ENCODE measurements around a stretch of chrX.

DNA sequence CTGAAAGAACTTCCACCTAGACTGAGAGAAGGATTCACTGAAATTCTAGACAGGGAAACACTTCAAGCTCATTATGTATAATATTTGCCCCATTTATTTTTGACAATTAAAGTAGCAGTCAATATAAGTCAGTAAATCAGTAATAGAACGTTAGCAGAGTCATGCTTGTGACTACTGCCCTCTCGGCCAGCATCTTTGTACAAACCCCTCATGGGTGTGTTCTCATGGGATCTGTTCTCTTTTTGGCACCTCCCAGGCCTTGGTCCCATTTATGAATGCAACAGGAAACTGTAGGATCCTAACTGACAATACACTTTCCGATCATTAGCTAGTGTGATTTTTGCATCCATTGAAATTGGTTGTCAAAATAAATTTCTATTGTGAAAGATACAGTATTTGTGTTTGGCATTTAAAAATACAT lies 2.9 kb downstream of the MSL3 start:
- PRO-cap, result no peak
- CAGE, long polyA plus RNA, result no peak

DNA sequence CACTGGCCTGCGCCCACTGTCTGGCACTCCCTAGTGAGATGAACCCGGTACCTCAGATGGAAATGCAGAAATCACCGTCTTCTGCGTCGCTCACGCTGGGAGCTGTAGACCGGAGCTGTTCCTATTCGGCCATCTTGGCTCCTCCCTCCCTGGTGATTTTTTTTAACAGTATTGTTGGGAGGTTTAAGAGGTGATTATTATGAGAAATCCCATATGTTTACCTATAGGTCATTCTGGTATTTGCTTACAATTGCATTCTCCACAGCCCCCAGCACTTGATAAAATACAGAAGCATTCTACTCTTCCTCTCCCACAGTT lies 183.1 kb downstream of the MSL3 start:
- PRO-cap, result no peak
- CAGE, long polyA plus RNA, result no peak

DNA sequence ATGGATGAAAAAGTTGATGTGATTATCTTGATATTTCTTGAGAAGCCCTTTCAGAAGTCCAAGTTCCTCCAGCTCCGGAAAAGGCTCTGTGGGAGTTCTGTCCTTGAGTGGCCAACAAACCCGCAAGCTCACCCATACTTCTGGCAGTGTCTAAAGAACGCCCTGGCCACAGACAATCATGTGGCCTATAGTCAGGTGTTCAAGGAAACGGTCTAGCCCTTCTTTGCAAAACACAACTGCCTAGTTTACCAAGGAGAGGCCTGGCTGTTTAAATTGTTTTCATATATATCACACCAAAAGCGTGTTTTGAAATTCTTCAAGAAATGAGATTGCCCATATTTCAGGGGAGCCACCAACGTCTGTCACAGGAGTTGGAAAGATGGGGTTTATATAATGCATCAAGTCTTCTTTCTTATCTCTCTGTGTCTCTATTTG lies 18.0 kb upstream of the TLR8 start:
- PRO-cap, result no peak
- CAGE, long polyA plus RNA, result no peak

- PRO-cap, result no peak
- CAGE, long polyA plus RNA, result no peak
These were observed 28.2 kb upstream of the TMSB4X start for GRCh38 chrX:12946671-12947120.

DNA sequence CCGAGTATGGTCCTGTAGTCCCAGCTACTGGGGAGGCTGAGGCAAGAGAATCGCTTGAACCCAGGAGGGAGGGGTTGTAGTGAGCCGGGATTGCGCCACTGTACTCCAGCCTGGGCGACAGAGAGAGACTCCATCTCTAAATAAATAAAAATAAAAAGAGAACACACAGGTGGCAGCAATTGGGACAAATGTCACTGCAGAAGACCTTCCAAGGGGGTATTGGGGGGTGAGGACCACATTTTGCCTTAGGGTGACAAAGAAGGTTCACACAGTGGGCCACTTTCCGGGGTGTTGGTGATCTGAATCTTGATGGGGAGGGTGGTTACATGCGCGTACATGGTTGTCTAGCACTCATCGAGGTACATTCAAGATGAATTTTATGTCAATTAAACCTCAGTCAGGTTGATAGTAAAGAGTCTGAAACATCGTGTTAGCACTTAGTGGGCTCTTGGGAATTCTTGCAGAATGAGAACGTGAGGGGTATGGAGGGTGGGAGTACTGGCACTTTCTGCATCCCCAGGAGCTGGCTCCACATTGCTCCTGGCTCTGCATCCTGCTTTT lies 20.5 kb upstream of the TMSB4X start:
- PRO-cap, result no peak
- CAGE, long polyA plus RNA, result no peak

DNA sequence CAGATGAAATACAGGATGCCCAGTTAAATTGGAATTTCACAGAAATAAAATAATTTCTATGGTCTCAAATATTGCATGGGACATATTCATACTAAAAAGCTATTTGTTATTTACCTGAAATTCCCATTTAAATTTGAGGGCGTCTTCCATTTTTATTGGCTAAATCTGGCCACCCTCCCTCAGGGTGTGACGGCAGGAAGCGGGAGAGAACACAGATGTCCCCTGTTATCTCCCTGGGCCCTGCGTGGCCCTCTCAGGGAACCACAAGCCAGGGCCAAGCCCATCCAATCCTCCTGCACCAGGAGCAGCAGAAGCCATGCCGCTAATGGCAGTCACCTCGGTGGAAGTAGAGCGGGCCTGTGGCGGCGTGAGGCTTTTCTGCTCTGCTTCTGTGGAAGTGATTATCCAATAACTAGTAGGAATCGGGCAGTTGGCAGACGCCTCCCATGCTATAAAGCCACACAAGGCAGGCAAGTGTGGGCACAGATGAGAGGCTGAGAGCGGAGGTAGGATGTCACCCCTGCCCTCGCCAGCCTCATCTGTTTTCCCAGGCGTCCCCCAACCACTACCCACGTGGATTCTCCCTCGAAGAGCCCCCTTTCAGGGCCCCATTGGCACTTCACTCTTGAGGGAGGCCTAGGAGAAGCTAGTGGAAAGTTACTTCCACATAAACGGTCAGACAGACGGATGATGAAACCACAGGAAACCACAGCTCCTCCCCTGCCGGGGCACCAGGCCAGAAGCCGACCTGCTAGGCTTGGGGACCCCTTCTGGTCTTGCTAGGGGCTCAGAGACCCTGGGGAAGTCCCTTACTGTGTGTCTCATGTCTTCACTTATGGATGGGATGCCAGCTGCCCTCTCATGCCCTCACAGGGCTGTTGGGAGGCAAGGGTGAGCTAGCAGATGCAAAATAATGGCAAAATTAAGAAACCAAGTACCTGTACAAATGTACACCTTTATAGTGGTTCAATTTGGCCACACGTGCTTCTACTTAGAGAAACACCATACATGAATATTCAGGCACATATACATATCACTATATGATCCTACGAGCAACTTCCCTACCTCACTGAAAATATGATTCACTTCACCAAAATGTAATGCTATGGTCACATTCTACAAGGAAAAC lies 18.8 kb upstream of the TMSB4X start:
- PRO-cap, result unidirectional peak, plus-strand start at position 483 of the sequence; bidirectional peak, plus-strand start at position 862 of the sequence, minus-strand start at position 541 of the sequence
- CAGE, long polyA plus RNA, result no peak

- PRO-cap, result no peak
- CAGE, long polyA plus RNA, result no peak
These were observed 6.6 kb upstream of the TMSB4X start for GRCh38 chrX:12968116-12968845.

DNA sequence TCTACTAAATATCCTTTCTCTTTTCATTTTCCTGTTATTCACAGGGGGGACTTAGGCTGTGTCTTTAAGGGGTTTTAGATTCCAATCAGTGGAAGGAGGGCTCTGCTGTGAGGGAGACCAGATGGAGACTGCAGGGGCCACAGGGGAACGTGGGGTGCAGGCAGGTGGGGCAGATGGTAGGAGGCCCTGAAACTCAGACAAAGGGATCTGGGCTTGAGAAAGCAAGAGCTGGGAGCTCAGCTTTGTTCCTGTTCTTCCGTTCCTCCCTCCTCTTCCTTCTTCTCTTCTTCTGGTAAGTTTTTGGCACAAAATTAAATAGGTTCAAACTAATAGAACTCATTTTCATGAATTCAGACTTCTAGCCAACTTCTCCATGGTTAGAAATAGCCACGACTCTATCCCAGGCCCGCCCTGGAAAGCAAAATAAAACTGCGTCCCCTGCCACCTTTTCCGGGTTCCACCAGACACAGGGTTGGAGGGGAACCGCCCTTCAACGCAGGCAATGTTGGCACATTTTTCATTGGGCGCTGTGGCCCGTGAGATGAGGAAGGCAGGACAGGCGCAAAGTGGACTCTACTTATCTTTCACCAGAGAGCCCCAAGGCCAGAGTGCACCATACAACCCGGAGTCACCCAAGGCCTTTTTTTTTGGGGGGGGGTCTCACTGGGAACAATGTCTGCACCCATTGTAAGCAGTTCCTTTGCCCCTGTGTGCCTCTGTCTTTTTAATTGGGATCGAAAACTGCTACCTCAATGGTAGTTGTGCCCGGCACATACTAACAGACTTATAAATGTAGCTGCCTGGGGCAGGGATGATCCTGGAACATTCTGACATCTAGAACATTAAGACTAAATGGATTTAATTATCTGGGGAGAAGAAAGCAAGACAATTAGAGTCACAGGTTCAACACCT lies 3.3 kb upstream of the TMSB4X start:
- PRO-cap, result no peak
- CAGE, long polyA plus RNA, result no peak

GRCh38 chrX:12973972-12974231 lies 1.0 kb upstream of the TMSB4X start:
- PRO-cap, result no peak
- CAGE, long polyA plus RNA, result no peak

GRCh38 chrX:12978954-12979567 lies 4.2 kb downstream of the TMSB4X start:
- PRO-cap, result no peak
- CAGE, long polyA plus RNA, result no peak

- PRO-cap, result no peak
- CAGE, long polyA plus RNA, result no peak
These were observed 9.8 kb downstream of the TMSB4X start for GRCh38 chrX:12984361-12985435.

DNA sequence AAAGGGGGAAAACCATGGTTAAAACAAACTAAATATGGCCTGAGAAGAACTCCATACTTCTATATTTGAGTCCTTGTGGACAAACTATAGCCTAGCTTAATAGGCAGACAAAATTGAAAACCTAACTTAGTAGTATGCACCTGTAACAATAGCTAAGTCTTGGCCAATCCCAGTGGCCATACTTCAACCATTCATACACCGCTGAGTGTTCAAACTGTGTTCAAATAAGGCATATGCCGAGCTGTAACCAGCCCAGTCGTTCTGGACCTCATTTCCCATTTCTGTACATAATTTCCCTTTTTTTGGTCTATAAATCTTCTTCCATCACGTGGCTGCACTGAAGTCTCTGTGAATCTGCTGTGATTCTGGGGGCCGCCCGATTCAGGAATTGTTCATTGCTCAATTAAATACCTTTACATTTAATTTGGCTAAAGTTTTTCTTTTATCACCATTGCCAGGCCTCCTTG lies 27.8 kb downstream of the FAM9C start:
- PRO-cap, result no peak
- CAGE, long polyA plus RNA, result no peak

GRCh38 chrX:13608080-13608597 lies 38.7 kb downstream of the EGFL6 start:
- PRO-cap, result no peak
- CAGE, long polyA plus RNA, result no peak

- PRO-cap, result no peak
- CAGE, long polyA plus RNA, result no peak
These were observed 27.5 kb downstream of the OFD1 start for GRCh38 chrX:13762041-13762541.

GRCh38 chrX:13764724-13765290 lies 30.3 kb downstream of the OFD1 start:
- PRO-cap, result no peak
- CAGE, long polyA plus RNA, result no peak

DNA sequence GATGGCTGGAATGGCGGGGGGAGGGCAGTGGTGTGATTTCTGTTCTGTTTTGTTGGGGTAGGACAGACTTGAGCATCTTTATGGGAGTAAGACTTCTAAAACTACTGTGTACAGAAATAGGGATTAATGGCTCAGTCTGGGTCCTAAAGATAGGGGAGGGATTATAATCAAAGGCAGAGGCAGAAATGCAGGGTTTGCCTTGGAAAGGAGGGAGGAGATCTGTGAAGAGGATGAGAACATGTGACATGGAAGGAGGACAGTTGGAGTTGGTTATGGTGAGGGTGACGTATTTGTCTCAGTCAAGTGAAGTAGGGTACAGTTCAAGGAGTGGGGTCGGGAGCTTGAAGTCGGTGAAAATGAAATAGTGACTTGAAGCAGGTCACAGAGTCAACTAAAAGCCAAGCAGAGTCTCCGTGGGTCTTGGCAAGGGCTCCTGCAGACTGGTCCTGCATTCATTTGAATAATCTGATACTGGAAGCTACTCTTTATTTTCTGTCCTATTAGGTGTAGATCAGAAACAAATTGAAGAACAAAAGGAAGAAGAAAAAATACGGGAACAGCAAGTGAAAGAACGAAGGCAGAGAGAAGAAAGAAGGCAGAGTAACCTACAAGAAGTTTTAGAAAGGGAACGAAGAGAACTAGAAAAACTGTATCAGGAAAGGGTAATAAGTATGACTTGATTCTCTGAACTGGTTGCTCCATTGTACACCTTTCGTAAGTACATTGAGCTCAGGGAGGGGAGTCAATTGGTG lies 32.3 kb downstream of the OFD1 start:
- PRO-cap, result no peak
- CAGE, long polyA plus RNA, result no peak

DNA sequence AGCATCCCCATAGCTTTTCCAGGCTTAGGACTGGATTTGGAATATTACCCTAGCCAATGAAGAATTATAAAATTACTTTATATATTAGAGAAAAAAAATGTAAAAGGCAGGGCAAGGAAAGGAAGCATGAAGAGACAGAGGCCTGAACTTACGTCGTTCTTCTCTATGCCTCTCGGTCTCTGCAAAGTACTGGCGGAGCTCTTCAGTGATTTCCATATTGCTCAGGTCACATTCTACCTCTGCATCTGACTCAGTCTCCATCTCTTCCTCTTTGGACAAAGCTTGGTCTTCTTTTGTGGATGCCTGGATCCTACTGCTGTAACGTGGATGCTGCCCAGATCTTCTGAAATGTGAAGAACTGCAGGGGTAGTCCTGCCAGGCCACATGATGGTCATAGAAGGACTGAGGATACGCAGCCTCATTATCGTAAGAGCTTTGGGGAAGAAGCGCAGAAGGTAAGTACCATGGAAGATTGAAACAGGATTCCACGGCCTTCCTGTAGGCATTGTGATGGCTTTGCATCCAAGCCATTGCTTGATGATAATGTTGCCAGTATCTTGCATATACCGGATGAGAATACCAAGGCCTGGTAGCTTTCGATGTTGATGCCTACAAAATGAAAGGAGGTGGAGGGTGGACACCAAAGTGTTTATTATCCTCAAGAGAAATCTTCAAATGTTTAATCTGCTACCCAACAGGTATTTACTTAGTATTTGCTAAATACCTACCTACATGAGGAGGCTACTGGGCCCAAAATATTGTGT lies 9.6 kb downstream of the GEMIN8 start:
- PRO-cap, result no peak
- CAGE, long polyA plus RNA, result no peak

GRCh38 chrX:14027720-14028103 lies 2.0 kb downstream of the GEMIN8 start:
- PRO-cap, result bidirectional peak, plus-strand start at chrX:14027952, minus-strand start at chrX:14027871
- CAGE, long polyA plus RNA, result no peak

GRCh38 chrX:14140203-14140556 lies 110.5 kb upstream of the GEMIN8 start:
- PRO-cap, result no peak
- CAGE, long polyA plus RNA, result no peak

GRCh38 chrX:15335631-15335962 lies 274 bp upstream of the PIGA start:
- PRO-cap, result bidirectional peak, plus-strand start at chrX:15335792, minus-strand start at chrX:15335523
- CAGE, long polyA plus RNA, result no peak